ENCODE results near the gene ARHGEF37.

- PRO-cap: no peak
- RRBS: no CpG with 5 or more reads among the region's 13 CpGs
Measured at GRCh38 chr5:149406538-149407525, 27.7 kb upstream of the IL17B start.

- PRO-cap: no peak
- RRBS: no CpG with 5 or more reads among the region's 10 CpGs
Measured at GRCh38 chr5:149414133-149415078, 35.3 kb upstream of the IL17B start.

DNA sequence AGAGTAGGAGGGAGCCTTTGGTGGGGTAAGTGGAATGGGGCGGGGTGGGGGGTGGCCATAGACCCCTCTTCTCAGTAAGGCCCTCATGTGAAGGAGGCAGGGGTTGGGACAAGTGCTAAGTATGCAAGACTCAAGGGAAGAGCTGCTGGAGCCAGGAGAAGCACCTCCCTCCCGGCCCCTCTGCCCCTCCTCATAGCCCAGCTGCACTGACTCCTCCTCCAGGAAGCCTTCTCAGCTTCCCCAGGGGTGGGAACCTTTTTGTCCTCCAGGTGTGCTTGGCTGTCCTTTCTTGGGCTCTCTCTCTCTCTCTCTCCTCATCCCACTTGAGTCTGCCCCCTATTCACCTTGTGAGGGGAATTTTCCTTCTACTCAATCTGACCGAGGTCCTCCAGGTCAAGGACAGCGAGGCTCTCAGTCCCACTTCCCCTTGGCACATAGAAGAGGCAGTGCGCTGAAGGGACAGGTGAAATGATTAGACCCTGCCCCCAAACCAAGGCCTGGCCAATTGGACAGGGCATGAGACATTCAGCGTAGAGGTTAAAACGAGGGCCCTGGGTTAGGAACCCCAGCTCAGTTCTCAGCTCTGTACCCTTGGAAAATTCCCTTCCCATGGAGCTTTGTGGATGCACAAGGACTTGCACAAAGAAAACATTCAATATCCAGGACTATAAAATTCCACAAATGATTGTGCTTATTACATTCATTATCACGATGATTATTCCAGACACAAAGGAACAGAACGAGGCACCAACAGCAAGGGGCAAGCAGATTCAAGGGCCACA, 45.5 kb upstream of the IL17B start:
- PRO-cap: no peak
- RRBS: no CpG with 5 or more reads among the region's 9 CpGs

DNA sequence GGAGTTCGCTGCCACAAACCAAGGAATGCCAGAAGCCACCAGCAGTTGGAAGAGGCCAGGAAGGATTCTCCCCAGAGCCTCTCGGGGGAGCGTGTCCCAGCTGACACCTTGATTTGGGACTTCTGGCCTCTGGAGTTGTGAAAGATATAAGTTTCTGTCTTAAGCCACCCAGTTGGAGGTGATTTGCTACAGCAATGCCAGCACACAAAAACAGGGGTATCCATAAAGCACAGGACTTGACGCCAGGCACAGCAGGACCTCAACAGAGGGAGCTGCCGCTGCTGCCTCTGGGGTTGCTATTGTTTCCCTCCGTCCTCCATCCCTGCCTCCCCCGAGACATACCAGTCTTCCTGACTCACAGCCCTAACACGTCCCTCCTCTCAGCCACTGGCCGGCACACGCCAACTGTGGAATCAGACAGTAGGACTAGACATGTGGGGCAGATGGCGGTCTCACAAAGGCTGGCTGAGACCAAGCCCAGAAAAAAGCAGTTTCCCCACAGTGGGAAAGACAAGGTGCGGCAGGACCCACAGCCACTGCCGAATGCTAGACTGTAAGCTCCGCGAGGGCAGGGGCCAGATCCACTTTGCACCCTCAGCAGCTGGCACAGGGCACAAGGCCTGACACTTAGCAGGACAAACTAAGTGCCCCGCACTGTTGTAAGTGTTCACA, 74.1 kb upstream of the IL17B start:
- PRO-cap: no peak
- RRBS: no CpG with 5 or more reads among the region's 16 CpGs

DNA sequence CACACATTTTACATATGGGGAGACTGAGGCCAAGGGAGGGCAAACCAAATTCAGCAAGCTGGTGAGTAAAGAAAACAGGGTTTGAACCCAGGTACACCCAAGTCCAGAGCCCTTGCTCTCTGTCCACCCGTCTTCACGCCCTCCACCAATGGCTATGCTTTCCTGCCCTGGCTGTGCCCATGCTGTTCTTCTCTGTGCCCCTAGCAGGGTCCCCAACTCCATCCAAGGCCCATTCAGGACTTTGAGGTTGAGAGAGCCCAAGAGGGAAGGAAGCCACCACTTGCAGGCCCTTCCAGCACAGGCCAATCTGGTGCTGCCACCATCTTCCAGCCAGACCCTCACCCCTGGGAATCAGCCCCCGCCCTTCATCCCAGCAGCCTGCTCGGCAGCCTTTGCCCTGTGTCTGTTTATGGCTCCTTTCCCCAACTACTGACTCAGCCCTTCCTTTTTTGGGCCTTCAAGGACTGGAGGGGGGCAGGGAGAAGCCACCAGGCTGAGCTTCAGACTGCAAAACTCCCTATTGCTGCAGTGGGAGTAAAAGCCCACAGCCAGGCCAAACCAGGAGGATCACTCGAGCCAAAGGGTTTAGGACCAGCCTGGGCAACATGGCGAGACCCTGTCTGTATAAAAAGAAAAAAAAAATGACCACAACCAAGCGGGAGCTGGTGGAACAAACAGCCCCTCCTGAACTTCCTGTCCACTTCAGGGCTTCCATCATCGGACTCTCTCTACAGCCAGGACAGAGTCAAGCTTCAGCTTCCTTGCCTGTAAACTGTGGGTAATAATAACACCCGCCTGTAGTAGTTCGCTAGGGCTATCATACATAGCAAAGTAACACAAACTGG, 85.7 kb upstream of the IL17B start:
- PRO-cap: no peak
- RRBS: no CpG with 5 or more reads among the region's 10 CpGs

- PRO-cap: no peak
- RRBS: no CpG with 5 or more reads among the region's 5 CpGs
Measured at GRCh38 chr5:149474254-149474882, 76.9 kb downstream of the CSNK1A1 start.

DNA sequence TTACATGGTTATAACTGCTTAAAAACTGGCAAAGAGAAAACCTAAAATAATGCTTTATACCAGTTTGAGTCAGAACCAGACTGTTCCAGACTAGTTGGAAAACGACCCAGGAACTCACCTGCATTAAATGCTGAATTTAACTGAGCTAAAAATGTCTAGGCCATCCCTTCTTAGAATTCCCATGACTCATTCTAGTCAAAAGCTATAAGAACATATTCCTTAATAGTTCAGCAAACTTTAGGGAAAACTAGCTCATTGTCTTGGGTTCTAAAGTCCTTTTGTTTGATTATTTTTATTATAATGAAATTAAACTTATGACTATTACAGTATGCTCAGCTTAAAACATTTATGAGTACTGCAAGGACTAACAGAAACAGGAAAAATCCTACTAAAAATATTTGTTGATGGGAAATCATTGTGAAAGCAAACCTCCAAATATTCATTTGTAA, 57.4 kb downstream of the CSNK1A1 start:
- PRO-cap: no peak
- RRBS: no CpG with 5 or more reads among the region's 1 CpG

DNA sequence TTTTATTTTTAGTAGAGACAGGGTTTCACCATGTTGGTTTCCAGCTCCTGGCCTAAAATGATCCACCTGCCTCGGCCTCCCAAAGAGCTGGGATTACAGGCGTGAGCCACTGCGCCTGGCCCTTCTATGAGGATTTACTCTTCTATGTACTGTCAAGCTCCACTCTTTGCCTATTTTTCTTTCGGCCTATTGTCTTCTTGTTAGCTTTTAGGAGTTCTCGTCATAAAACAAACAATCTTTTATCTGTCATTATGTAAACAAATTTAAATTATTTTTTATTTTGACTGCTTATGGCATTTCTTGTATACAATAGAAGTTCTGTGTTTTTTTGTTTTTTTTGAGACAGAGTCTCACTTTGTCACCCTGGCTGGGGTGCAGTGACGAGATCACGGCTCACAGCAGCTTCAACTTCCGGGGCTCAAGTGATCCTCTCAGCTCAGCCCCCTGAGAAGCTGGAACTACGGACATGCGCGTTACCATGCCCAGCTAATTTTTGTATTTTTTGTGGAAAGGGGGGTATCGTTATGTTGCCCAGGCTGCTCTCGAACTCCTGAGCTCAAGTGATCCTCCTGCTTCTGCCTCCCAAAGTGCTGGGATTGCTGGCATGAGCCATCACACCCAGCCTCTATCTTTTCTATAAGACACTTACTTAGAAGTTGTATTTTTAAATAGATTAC, 29.3 kb downstream of the CSNK1A1 start:
- PRO-cap: no peak
- RRBS: no CpG with 5 or more reads among the region's 13 CpGs

DNA sequence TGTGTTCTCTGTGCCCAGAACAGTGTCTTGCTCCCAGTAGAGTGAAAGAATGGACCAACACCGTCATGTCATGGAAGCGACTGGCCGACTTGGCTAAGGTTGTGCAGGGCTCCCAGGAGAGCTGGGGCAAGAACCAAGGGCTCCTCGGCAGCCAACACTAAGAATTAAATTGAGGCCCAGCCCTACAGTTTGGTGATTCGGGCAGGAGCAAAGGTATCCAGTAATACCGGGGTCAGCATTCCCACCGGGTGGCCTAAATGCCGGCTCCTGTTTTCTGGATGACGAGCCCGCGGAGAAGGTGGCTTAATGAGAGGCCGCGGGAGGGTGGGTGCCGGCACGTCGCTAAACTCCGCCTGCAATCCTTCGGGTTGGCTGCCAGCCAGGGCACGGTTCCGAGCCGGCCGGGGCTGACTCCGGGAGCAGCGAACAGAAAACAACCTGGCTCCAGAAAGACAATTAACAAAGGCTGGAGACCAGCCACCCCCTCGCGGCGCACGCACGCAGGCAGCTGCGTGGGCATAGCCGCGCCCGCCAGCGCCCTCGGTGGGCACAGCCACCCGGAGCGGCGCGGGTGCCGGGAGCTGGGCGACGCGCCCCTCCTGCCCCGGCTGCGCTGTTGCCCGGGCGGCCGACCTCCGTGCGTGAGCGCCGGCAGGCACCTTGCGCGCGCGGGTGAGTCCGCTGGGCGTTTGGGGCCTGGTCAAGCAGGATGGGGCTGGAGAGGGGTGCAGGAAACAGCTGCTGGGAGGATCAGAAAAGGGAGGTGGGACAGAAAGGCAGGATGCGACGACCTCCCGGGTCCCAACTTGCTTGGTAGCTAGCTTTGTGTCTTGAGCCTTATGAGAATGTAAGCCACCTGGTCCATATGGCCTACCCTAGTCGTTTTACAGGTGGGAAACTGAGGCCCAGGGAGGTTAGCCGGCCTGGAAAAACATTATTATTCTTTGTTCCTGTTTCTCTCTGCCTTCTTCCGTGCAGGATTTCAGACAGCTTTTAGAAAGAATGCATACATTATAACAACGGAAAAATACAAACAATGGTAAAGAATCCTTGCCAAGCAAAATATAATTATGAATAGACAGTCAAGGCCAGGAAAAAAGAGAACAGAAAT, at the start of gene ARHGEF37:
Gene ARHGEF37, plus strand, starts transcription at position 546 of the 1,111 bp plus-strand sequence.
- PRO-cap: bidirectional peak, plus-strand start at position 392 of the sequence, minus-strand start at position 305 of the sequence
- RRBS: 20% methylated on average over 14 of the region's 65 CpGs

- PRO-cap: no peak
- RRBS: 95% methylated on average over 4 of the region's 17 CpGs
Measured at GRCh38 chr5:149626977-149627742, 45.9 kb downstream of the ARHGEF37 start.

DNA sequence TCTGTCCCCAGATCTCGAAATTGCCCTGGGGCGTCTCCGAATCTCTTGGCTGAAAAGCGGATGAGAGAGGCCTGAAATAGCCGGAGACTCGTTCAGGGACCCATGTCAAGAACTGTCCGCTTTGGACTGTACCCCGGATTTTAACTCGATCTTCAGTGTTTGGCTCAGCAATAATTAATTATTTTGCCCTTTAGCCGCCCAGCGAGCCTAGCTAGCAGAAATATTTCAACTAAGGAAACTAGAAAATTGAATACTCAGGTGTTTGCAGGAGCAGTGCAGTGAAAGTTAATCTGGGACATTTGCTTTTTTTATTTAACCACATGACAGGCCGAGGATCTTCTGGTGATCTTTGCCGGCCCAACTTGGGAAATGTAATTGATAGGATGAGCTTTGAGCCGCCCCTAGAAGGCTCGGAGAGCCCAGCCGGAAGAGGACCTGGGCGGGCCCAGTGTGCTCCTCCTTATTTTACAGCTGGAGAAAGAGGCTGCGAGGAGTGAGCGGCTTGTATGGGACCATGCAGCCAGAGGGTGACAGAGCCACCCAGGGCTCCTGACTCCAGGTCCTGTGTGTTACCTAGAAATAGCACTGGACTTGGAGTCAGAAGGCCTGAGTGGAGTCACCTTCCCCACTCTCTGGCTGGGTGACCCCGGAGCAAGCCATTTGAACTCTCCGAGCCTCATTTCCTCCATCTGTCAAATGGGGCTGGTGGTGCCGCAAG, 2.3 kb downstream of the PPARGC1B start:
- PRO-cap: no peak
- RRBS: 19% methylated on average over 4 of the region's 22 CpGs

DNA sequence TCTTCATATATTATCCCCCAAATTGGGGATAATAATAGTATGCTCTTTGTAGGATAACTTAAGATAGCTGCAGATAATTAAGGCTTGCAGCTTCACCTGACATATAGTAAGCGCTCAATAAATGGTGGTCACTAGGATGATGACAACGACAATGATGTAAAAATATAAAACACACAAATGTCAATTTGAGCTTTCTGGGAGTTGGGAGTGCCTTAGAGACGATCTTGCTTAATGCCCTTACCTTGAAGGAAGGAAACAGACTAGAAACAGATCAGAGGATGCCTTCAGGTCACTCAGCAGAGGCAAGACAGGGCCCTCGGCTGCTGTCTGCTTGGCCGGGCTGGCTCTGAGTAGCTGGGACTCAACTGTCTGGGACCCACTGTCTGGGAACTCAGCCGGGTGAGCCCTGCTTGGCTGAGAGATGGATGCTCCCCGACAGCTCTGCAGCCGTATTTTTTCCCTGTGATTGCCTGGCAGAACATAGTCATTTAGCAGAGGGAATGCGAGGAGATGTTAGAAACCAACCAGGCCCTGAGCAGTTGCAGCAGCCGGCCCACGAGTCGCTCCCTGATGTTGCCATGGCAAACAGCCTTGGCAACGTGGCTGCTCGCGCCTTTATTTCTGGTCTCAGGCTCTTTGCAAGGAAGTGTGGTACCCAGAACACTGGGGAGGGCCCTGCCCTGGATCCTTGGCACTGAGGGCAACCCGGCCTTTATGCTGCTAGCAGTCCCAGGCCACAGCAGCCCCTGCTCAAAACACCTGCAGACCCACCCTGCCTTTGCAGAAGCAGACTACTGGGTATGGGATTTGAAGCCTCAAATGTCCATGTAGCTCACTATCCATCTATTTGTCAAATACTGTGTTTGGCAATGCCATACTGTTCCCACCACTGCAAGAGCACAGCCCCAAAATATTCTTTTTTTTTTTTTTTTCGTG, 10.9 kb downstream of the PPARGC1B start:
- PRO-cap: no peak
- RRBS: 91% methylated on average over 2 of the region's 17 CpGs

DNA sequence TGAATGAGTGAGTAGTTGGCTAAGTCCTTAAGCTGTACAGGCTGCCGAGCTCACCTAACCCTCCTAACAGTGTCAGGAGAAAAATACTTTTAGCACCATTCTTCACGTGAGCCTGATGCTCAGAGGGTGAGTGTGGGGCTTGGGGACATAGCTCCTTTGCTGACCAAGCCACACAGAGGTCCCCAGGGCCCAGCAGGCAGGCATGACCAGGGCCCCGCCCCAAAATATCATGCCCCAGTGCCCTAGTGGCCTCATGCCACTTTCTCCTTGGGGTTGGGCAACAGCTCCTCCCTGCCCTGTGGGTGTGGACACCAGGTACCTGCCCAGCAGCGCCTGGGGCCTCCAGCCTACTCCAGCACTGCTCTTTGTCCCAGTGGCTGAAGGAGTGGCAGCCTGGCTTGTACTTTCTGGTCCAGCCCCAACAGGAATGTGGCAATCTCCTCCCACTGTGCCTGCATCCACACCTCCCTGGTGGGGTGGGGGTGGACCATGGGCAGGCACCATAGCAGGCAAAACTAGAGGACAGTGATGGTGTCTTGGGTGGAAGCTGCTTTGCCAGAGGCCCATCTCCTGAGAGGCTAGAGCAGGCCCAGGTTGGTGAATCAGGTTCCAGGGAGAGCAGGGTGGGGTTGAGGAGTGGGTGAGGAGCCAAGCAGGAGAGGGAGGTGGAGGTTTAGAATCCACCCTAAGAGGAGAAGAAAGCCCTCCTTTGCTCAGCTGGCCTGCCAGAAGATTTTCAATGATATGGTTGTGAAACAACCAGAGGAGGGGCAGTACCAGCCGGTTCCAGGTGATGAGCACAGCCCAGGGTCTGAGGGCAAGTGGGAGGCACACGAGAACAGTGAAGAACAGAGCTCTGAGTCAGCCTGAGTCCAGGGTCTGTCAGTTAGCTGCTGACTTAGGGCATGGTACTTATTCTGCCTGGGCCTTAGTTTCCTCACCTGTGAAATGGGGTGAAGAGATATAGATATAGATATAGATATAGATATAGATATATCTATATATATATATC, 17.5 kb downstream of the PPARGC1B start:
- PRO-cap: no peak
- RRBS: no CpG with 5 or more reads among the region's 6 CpGs

GRCh38 chr5:149778180-149779514, 48.5 kb downstream of the PPARGC1B start:
- PRO-cap: no peak
- RRBS: no CpG with 5 or more reads among the region's 13 CpGs

DNA sequence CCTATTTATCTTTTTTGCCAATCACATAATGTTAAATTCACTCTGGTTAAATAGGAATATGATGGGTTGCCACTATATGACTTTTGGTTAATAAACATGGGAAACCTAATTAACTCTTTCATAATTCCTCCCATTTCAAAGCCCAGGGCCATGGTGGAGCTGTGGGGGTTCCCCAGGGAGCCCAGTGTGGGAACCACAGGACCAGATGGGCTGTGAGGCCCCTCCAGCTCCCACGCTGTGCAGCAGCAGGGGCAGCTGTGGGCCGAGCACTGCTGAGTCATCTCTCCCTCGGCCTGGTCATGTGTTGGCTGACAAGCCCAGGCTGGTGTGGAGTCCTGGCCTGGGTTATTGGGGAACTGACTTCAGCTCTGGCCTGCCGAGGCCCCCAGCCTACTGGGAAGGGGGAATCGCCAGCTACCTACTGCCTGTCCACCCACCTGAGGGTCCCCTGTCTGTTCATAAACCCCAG, 75.7 kb downstream of the PPARGC1B start:
- PRO-cap: no peak
- RRBS: no CpG with 5 or more reads among the region's 5 CpGs

DNA sequence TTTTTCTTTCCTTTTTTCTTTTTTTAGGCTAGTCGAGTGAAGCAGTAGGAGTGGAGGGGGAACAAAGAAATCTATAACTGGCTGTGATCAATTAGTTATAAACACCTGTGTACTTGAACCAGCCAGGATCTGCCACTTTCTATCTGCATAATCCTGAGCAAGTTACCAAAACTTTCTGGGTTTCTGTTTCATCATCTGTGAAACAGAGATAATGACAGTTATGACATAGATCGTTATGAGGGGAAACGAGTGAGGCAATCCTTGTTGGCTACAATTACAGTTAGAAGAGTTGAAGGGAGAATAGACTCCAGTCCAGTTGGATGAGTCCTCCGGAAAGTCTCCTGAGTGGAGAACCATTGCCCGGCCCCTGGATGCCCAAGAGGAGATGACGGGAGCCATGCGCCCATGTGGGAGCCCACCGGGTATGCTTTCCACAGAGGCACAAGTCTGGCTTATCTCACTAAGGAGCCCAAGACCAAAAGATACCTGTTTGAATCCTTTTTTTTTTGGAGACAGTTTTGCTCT, 4.5 kb downstream of the PDE6A start:
- PRO-cap: no peak
- RRBS: 95% methylated on average over 4 of the region's 8 CpGs

DNA sequence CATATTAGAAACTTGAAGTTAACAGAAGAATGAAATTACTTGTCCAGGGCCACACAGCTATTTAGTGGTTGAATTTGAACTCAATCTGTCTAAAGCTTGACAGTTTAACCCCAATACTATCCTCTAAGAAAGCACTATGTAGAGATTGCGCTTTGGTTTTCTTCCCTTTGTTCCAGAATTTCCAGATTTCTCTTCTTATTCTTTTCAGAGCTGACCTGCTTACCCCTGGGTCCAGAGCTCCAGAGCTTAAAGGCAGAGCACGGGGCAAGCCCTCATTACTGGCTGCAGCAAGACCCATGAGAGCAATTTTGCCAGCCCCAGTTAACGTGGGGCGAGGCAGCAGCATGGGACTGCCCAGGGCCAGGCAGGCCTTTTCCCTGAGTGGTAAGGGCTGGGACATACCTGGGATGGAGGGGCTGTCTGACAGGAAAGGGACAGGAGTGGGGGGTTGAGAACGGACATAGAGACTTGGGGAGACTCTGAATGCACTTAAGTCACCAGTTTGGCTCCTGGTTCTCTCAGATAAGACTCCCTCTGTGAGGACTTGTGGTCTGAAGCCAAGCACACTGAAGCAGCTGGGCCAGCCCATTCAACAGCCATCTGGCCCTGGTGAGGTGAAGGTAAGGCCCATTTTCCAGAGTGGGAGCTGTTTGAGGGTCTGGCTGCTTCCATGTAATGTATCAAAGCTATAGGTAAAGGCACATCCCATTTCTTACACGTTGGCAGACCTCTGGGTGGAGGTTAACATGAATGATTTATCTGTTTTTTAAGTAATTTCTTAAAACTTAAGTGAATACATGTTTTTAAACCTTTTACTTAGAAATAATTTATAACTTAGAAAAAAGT, 26.2 kb downstream of the HMGXB3 start:
- PRO-cap: no peak
- RRBS: no CpG with 5 or more reads among the region's 6 CpGs

GRCh38 chr5:150053039-150053772, 33.1 kb downstream of the CSF1R start:
- PRO-cap: no peak
- RRBS: no CpG with 5 or more reads among the region's 9 CpGs

- PRO-cap: no peak
- RRBS: no CpG with 5 or more reads among the region's 2 CpGs
Measured at GRCh38 chr5:150089023-150089259, 2.6 kb upstream of the CSF1R start.

DNA sequence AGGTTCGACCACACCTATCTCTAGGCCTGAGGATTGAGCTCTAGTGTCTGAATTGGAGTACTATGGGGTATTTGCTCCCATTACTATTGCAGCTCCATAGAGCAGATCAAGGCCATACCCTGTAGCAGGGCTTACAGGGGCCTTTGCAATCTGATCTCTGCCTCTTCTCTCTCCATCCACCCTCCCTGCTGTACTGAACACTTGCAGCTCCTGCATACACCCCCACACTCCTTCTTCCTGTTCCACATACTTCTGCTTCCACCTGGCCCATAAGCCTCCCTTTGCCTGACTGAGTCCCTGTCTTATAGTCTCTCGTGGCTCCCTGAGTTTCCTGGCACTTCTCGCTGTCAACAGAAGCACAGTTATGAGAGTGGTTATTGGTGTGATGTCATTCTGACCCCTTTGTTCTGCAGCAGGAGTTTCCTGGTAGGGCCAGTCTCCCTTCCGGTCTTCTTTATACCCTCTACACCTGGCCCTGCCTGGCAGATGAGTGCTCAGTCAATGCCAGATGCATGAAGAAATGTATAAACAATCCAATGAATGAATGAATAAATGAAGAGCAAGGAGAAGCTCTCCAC, 20.3 kb upstream of the CSF1R start:
- PRO-cap: no peak
- RRBS: no CpG with 5 or more reads among the region's 4 CpGs

All from Caco-2 (cell line).